H4 (cell line): ENCODE measurements around the gene KIF26A.

DNA sequence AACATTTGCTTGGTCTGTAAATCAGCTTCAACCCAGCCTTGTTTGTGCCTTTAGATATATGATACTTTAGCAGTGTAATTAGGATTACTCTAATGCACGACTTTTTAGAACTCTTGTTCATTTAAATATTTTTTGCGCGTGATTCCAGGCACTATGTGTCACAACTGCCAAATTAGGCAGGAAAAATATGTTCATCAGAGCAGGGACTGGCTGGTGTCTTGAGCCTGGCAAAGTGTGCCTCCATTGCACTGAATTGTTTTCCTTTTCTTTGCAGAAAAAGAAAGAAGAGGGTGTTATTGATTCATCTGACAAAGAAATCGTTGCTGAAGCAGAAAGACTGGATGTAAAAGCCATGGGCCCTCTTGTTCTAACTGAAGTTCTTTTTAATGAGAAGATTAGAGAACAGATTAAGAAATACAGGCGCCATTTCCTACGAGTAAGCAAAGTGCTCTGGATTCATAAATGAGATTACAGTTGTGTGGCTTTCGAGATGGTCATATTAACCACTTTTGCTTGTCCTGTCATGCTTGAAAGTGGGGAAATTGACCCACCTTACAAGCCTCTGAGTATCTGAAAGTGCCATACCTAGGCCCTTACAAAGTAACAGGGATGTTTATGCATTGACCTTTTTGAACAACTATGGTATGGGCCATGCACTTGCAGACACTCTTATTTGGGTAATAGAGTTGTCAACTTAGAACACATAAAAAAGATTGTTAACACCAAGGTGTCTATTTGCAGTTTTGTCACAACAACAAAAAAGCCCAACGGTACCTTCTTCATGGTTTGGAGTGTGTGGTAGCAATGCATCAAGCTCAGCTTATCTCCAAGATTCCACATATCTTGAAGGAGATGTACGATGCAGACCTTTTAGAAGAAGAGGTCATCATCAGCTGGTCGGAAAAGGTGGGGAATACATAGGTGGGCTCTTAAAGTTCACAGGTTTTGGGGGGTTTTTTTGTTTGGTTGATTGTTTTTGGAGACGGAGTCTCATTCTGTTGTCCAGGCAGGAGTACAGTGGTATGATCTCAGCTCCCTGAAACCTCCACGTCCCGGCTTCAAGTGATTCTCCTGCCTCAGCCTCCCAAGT is 5.2 kb downstream of the EIF5 start:
- RAMPAGE, long total RNA: no peak

- RAMPAGE, long total RNA: no peak
Observed at GRCh38 chr14:103346218-103346736, 12.2 kb downstream of the EIF5 start.

DNA sequence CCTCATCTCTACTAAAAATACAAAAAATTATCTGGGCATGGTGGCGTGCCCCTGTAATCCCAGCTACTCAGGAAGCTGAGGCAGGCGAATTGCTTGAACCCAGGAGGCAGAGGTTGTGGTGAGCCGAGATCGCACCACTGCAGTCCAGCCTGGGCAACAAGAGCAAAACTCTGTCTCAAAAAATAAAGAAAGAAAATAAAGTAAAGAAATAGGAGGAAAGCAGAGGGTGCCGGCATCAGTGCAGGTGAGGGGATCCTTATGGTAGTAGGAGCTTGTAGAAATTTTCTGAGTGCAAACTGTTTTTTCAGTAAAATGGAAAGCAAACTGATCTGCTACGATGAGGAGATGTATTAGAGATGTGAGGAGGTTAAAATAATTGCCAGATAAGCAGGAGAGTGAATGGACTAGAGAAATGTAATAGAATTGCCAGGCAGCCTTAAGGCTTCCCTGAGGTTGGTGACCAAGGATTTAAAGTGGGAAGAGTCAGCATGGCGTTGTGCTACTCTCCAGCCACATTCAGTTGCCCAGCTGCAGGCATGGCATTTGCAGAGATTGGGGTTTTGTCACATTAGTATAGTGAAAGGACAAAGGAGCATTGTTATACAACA is 31.5 kb downstream of the MARK3 start:
- RAMPAGE, long total RNA: no peak

DNA sequence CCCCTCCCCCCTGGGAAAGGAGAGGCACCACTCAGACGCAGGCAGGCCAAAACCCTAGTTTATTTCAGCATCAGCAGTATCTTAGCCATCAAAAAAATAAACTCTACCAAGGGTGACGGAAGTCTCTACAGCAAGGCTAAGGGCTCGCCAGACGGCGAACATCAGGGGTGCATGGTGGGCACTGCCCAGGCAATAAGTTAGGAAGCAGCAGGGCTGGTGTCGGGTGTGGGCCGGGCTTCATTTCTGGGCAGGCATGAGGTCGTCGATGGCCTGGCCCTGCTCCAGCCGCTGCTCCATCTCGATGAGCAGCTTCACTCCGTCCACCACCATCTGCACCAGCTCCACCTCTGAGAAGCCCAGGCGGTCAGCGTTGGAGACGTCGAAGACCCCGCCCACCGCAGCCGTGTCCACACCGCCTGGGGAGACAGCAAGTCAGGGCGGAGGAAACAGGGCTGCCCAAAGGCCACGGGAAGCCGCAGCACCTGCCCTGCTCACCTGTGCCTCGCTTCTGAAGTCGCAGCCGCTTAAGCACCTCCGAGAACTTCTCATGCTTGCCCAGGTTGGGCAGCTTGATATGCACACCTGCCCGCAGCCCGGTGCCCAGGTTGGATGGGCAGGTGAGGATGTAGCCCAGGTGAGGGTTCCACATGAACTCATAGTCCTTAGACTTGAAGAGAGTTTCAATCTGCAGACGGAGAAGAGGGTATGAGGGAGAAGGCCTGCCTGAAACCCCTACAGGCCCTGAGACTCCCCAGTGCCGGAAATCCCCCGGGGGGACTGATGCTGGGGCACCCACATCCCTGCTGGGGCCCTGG is 2.8 kb downstream of the CKB start:
- RAMPAGE, long total RNA: no peak

- RAMPAGE, long total RNA: no peak
Observed at GRCh38 chr14:103538086-103539138, 9.4 kb downstream of the TRMT61A start.

- RAMPAGE, long total RNA: no peak
Observed at GRCh38 chr14:103556345-103556670, 6.1 kb downstream of the BAG5 start.

GRCh38 chr14:103561781-103562511 is 511 bp downstream of the BAG5 start:
- RAMPAGE, long total RNA: no peak

- RAMPAGE, long total RNA: no peak
Observed at GRCh38 chr14:103672975-103673653, 42.1 kb downstream of the XRCC3 start.

DNA sequence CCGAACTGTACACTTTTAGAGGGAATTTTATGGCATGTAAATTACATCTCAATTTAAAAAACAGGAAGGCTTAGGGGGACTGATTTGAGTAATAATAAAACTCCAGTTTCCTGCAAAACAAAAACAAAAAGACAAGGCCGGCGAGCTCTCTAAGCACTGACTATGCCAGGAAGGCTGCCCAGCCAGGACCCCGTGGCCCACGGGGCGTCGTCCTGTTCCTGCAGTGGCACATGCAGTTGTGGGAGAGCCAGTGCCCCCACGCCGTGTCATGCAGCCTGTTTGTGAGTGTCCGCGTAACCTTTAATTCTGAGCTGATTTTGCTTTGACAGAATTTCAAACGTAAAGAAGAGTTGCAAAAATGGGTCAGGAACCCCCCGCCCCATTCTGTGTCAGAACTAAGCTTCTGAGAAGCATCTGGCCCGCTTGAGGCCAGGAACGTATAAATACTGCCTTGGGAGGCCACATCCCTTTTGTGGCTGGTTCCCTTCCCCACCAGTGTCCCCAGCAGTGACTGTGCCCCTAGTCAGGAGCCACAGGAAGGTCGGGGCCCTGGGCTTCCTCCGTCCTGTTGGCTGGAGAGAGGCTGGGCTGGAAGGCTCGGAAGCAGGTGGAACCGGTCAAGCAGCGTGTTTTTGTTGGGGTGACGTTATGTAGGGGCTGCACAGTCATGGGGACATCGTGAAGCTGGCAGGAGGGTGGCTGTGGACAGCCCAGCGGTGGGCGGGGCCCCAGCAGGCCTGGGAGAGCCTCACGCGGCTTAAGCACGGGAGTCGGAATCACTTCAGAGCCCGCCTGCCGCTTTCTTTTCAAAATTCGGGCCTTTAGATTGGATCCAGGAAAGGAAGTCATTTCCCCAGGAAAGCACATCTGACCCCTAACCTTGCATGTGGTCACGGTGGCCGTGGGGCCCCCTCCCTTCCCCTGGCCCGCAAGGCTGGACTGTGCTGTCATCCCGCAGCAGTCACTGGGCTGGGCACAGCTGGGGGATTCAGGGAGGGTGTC is 10.2 kb downstream of the XRCC3 start:
- RAMPAGE, long total RNA: no peak

DNA sequence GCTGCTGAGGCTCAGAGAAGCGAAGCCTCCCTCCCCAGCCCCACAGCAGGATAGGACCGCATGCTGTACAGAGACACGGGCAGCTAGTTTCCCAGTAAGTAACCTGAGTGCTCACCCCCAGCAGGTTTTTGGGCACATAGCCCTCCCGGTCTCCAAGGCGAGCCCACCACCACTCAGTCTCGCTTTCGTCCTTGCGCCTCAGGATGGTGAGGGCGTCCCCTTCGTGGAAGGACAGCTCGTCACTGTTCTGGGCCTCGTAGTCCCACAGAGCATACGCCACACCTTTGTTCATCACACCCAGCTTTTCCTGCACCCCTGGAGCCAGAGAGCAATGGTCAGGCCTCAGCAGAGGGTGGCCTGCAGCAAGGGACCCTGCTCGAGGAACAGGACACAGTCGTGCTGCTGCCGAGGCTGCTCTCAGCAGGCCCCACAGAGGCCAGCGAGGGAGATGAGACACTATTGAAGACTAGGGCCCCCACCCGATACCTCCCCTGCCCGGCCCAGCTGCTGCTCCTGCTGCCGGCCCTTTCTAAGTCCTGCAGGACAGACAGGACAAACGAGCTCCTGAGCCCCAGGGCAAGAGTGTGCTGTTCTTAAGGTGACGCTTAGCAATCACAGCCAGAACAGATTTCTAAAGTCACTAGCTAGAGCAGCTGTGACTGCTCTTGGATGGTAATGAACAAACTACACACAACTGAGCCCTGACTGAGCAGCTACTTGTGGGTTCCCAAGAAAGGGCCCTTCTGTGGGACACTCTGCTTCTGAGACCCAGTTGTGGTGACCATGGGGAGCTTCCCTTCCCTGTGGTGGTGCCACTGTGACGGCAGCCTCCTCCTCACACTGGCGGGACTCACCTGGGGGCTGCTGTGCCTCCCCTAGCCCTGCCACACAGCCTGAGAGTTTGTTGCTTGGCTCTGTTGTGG is 20.5 kb downstream of the ZFYVE21 start:
- RAMPAGE, long total RNA: no peak

GRCh38 chr14:103748410-103748916 is 32.9 kb downstream of the ZFYVE21 start:
- RAMPAGE, long total RNA: no peak

GRCh38 chr14:104138165-104138953 is at the start of gene KIF26A:
TSS of gene KIF26A (plus strand) at chr14:104138587.
- RAMPAGE, long total RNA: no peak

- RAMPAGE, long total RNA: no peak
Observed at GRCh38 chr14:104268056-104268426, 129.7 kb downstream of the KIF26A start.

GRCh38 chr14:104389727-104390504 is 189.6 kb upstream of the C14orf180 start:
- RAMPAGE, long total RNA: no peak

DNA sequence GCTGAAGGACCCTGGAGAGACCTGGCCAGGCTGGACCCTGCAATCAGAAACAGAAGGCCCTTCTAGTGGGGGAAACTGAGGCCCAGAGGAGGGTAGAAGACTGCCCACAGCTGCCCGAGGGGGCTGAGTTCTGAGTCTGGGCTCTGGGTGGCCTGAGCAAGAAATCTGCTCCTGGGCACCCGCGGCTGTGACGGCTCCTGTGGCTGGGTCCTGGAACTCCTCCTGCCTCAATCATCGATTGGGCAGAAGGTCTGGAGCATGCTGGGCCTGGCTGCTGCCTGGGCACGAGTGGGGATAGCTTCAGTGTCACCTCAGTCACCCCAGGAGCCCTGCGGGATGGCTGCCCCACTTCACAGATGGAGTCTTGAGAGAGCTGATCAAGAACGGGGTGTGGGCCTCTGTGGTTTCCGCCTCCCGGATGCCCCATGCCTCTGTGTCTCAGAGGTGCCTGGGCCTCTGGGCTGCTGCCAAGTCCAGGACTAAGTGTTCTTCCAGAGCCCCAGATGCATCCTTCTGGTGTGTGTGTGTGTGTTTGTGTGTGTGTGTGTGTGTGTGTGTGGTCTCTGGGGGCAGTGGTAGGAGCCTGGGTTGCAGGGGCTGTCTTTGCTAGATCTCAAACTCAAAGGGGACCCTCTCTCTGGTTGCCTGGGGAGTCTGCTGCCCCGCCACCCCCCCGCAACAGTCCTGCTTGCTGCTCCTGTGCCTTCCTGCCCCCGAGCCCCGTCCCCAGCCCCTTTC is 185.6 kb upstream of the C14orf180 start:
- RAMPAGE, long total RNA: no peak

DNA sequence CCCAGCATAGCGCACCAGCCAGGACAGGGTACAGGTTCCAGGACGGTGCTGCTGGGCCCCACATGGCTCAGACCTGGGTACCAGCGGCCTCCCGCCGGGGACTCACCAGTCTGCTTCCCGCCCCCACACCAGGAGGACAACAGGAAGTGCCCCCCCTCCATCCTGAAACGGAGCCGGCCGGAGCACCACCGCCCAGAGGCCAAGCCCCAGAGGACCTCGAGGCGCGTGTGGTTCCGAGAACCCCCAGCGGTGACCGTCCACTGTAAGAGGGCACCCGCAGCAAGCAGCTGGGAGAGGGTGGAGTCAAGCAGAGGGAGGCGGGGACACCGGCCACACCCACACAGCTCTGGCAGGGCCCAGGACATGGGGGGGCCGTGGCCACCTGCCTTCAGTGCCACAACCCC is 8.1 kb downstream of the C14orf180 start:
- RAMPAGE, long total RNA: no peak

GRCh38 chr14:104632980-104633239 is 28.3 kb upstream of the TMEM179 start:
- RAMPAGE, long total RNA: no peak

- RAMPAGE, long total RNA: no peak
Observed at GRCh38 chr14:104660564-104661024, 28.8 kb upstream of the INF2 start.

DNA sequence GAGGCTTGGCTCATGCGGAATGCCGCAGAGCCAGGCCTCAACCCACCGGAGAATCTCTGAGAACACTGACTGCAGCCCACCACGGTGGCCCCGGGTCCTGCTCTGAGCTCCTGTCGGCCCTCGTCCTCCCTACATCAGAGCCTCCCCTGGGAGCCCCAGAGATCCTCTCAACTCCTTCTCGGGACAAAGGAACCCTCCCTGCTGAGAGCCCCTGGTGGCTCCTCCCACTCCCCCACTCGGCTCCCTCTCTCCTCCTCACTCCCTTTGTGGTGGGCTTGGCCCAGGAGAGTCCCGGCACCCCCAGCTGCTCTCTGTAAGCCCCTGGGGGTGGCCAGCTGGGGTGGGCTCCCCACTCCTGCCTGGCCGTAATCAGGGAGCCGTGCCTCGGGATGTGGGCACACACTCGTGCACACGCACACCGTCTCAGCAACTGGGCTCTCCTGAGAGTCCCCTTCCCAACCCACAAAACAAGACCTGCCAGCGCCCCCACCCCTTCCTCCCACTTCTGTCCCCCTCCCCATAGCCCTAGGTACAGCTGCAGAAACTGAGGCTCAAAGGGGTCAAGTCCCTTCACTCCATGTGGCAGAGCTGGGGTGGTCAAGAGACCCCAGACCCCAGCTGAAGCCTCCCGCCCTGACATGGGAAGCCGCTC is 10.9 kb upstream of the INF2 start:
- RAMPAGE, long total RNA: no peak

DNA sequence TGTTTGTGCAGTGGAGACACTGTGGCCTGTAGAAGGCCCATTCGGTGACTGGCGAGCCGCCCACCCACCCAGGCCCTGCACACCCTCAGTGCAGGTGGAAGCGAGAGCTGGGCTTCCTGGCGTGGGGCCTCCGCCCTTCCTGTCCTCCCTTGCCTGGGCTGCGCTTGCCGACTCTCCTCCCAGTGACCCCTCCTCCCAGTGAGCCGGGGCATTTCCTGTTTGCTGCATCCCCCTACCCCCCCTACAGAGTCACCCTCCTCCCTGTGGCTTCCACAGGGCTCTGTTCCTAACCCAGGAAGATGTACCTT is 5.9 kb downstream of the INF2 start:
- RAMPAGE, long total RNA: no peak